ENCODE measurements around the genes ACTRT3 and SKIL.

DNA sequence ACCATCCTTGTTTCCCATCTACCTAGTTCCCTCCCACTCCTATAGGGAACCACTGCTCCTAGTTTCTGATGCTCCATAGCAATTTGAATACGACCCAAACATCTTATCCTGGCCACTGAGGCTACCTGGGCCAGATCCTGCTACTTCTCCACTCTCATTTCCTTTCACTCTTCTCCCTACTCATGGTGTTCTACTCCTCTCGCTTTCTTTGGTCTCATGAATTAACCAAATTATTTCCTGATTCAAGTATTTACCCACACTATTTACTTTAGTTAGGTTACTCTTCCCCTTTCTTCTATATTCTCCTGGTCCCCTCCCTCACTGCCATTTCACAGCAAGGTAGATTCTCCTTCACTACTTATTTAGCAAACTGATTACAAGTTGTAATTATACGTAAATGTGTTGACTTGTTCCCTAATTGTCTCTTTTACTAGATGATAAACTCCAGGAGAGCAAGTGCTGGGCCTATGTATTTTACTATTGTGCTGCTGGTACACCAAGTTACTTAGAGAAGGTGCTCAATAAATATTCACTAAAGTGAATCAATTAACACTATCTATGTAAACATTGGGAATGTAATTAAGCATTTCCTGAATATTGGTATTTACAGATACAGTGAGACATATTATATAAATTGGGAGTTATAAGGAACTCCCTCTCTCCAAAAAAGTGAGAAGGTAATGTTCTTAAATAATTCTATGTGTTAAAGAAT lies 355.6 kb downstream of the MECOM start:
- RAMPAGE, long total RNA: no peak
- RRBS: no CpG with 5 or more reads among the region's 3 CpGs
PRO-cap:
- standard: no peak
- CoPRO, capped RNA only, 2 experiments: no peak in any of the 2 experiments
- CoPRO, capped and uncapped RNA, 2 experiments: no peak in any of the 2 experiments
- CoPRO, uncapped RNA only, 2 experiments: no peak in any of the 2 experiments
CAGE:
- cytosol, long polyA plus RNA: no peak
- long polyA plus RNA: no peak
- nucleolus, long total RNA: no peak
- nucleus, long polyA plus RNA: no peak

DNA sequence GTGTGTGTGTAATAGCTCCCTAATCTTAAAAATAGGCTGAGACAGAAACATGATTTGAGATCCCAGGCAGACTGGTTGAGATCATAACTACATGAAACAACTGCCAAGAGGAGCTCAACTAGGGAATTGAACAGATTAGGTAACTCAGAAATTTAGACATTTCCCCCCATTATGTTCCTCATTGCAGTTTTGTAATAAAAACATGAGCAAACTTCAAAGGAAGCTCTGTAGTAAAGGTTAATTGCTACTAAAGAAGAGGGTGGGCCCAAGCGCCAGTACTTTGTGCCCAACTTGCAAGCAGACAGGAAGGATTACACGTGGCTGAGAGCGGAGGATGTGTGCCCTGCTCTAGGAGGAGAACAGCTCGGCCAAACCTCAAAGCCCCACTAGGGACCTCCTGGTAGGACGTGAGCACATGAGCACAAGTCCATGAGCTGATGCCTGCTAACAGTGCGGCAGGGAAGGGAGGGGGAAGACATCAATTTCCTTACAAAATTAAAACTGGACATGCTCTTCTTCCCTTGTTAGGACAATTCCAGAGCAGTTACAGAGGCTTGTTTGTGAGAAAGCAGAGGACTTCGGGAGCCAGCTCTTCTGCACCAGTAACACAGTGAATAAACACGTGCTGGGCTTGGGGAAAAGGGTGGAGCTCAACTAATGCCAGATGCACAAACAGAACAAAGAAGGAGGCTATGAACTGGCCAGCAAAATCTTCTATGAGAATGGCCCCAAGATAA lies 275.6 kb downstream of the MECOM start:
- RAMPAGE, long total RNA: no peak
- RRBS: no CpG with 5 or more reads among the region's 8 CpGs
PRO-cap:
- standard: no peak
- CoPRO, capped RNA only, 2 experiments: no peak in any of the 2 experiments
- CoPRO, capped and uncapped RNA, 2 experiments: no peak in any of the 2 experiments
- CoPRO, uncapped RNA only, 2 experiments: no peak in any of the 2 experiments
CAGE:
- cytosol, long polyA plus RNA: no peak
- long polyA plus RNA: no peak
- nucleolus, long total RNA: no peak
- nucleus, long polyA plus RNA: no peak

- RAMPAGE, long total RNA: no peak
- RRBS: no CpG with 5 or more reads among the region's 2 CpGs
PRO-cap:
- standard: no peak
- CoPRO, capped RNA only, 2 experiments: no peak in any of the 2 experiments
- CoPRO, capped and uncapped RNA, 2 experiments: no peak in any of the 2 experiments
- CoPRO, uncapped RNA only, 2 experiments: no peak in any of the 2 experiments
CAGE:
- cytosol, long polyA plus RNA: no peak
- long polyA plus RNA: no peak
- nucleolus, long total RNA: no peak
- nucleus, long polyA plus RNA: no peak
Measured at GRCh38 chr3:169390299-169390896, 273.1 kb downstream of the MECOM start.

DNA sequence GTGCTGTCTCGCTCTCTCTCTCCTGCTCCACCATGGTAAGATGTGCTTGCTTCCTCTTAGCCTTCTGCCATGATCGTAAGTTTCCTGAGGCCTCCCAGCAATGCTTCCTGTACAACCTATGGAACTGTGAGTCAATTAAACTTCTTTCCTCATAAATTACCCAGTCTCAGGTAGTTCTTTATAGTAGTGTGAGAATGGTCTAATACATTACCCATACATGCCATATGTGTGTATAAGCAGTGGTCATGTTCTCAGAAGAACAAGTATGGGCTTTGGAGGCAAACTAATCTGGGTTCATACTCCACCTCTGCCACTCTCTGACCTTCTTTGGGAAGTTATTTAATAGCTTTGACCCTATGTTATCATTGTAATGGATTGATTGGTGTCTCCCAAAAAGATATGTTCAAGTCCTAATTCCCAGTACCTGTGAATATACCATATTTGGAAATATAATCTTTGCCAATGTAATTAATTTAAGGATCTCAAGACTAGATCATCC lies 116.2 kb downstream of the MECOM start:
- RAMPAGE, long total RNA: no peak
- RRBS: no CpG with 5 or more reads among the region's 2 CpGs
PRO-cap:
- standard: no peak
- CoPRO, capped RNA only, 2 experiments: no peak in any of the 2 experiments
- CoPRO, capped and uncapped RNA, 2 experiments: no peak in any of the 2 experiments
- CoPRO, uncapped RNA only, 2 experiments: no peak in any of the 2 experiments
CAGE:
- cytosol, long polyA plus RNA: no peak
- long polyA plus RNA: no peak
- nucleolus, long total RNA: no peak
- nucleus, long polyA plus RNA: no peak

DNA sequence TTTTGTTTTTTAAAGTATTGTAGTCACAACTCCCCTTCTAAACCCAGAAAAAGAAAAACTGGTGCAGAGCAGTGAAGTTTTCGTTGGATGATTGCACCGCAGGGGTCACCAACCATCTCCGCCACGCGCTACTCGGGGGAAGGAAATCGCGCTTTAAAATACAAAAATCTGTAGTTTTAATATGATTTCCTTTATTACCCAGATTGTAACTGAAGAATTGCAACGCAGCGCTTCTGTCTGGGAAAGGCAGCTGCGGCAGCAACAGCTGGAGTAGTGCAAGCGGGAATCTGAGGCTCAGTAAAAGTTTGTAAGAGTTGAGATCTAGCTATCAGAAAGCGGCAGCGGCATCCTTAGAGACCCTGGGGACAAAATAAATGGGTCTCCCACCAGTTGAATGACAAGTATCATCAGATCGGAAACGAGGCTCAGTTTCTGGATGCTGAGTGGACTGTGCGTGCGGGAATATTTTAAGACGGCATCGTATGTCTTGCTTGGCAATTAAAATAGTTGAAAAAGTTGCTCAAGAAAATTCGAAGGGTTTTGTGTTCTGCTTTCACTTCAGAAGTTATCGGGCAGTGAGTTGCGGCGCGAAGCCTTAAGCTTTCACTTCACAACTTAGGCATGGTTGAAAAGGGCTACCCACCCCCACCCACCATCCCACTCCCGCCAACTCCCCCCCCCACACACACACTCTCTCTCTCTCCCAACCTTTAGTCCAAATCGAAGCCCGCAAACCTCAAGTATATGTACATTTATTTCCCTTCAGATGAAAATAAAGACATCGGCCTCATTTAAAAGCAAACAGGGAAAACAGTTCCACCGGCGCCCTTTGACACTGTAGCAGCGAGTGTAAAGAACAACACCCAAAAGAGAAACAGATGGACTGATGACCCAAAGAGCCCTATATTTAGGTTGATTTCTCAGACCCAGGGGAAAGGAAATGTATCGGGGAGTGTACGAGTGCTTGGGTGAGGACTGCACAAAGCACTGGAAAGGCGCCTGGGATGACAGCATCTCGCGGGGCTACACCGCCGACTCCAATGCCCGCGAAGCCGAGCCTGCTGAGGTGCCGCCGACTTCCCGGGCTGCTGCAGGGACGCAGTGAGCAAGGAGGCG lies 2.5 kb downstream of the MECOM start:
- RAMPAGE, long total RNA: no peak
- RRBS: no CpG with 5 or more reads among the region's 47 CpGs
PRO-cap:
- standard: no peak
- CoPRO, capped RNA only, 2 experiments: no peak in any of the 2 experiments
- CoPRO, capped and uncapped RNA, 2 experiments: no peak in any of the 2 experiments
- CoPRO, uncapped RNA only, 2 experiments: no peak in any of the 2 experiments
CAGE:
- cytosol, long polyA plus RNA: no peak
- long polyA plus RNA: no peak
- nucleolus, long total RNA: no peak
- nucleus, long polyA plus RNA: no peak

- RAMPAGE, long total RNA: no peak
- RRBS: 97% methylated on average over 18 of the region's 56 CpGs
PRO-cap:
- standard: no peak
- CoPRO, capped RNA only, 2 experiments: no peak in any of the 2 experiments
- CoPRO, capped and uncapped RNA, 2 experiments: no peak in any of the 2 experiments
- CoPRO, uncapped RNA only, 2 experiments: no peak in any of the 2 experiments
CAGE:
- cytosol, long polyA plus RNA: no peak
- long polyA plus RNA: no peak
- nucleolus, long total RNA: no peak
- nucleus, long polyA plus RNA: no peak
Measured at GRCh38 chr3:169769081-169770314, at the start of gene ACTRT3. Gene ACTRT3, minus strand, starts transcription at chr3:169769561.

GRCh38 chr3:169945203-169945643 lies 21.4 kb upstream of the SEC62 start:
- RAMPAGE, long total RNA: no peak
- RRBS: no CpG with 5 or more reads among the region's 7 CpGs
PRO-cap:
- standard: no peak
- CoPRO, capped RNA only, 2 experiments: no peak in any of the 2 experiments
- CoPRO, capped and uncapped RNA, 2 experiments: no peak in any of the 2 experiments
- CoPRO, uncapped RNA only, 2 experiments: no peak in any of the 2 experiments
CAGE:
- cytosol, long polyA plus RNA: no peak
- long polyA plus RNA: no peak
- nucleolus, long total RNA: no peak
- nucleus, long polyA plus RNA: no peak

DNA sequence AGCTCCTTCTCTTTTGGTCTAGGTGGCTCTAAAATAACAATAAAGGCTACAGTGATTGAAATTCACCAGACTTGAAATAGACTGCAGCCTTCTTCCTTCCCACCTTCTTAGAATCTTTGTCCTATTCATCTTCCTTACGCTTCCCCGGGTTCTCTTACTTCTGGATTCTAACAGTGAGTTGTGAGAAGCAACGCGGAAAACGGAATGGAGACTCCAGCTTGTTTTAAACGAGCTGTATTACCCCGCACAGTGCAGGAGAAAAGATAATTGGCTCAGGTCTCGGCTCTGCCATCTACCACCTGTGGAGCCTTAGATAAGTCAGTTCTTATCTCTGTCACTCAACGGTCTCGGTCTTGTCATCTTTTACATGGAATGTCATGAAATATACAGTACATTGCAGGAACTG lies 616 bp upstream of the SEC62 start:
- RAMPAGE, long total RNA: no peak
- RRBS: no CpG with 5 or more reads among the region's 10 CpGs
PRO-cap:
- standard: no peak
- CoPRO, capped RNA only, 2 experiments: no peak in any of the 2 experiments
- CoPRO, capped and uncapped RNA, 2 experiments: no peak in any of the 2 experiments
- CoPRO, uncapped RNA only, 2 experiments: no peak in any of the 2 experiments
CAGE:
- cytosol, long polyA plus RNA: no peak
- long polyA plus RNA: no peak
- nucleolus, long total RNA: no peak
- nucleus, long polyA plus RNA: no peak

GRCh38 chr3:170051324-170051633 lies 13.5 kb downstream of the GPR160 start:
- RAMPAGE, long total RNA: no peak
- RRBS: no CpG with 5 or more reads among the region's 5 CpGs
PRO-cap:
- standard: no peak
- CoPRO, capped RNA only, 2 experiments: no peak in any of the 2 experiments
- CoPRO, capped and uncapped RNA, 2 experiments: no peak in any of the 2 experiments
- CoPRO, uncapped RNA only, 2 experiments: no peak in any of the 2 experiments
CAGE:
- cytosol, long polyA plus RNA: no peak
- long polyA plus RNA: no peak
- nucleolus, long total RNA: no peak
- nucleus, long polyA plus RNA: no peak

DNA sequence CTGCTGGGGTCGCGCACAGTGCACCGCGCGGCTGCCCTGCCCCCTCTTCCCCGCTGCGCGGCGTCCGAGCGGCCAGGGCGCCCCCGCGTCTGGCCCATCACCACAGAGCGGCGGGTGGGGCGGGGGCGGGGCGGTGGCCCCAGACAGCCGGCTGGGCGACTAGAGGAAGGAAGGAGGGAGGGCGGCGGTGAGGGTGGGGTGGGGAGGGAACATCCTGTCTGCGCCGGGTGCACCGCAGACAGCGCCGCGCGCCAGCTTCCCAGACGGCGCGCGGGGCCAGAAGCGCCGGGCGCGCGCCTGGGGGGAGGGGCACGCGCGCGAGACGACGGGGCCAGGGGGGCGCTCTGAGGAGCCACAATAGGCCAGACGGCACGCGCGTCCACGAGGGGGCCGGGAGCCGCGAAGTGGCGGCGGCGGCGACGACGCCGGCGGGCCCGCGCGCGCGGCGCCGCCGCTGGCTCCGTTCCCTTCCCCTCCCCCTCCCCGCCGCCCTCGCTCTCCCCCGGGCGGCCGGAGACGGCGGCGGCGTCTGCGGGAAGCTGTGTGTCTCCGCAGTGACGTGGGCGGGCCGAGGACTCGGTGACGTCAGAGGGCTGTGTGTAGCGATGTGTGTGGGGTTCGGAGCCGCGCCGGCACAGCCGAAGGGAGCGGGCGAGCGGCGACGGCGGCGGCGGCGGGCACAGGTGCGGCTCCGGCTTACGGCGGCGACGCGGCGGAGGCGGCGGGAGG lies at the start of gene SKIL:
TSS of gene SKIL (plus strand) at position 635 of the 729 bp plus-strand sequence.
- RAMPAGE, long total RNA: start-site peak on the plus strand centred at position 612 of the sequence, 79 bp wide, 97 and 100 reads in 2 replicates
- RRBS: 2% methylated on average over 46 of the region's 113 CpGs
PRO-cap:
- standard: bidirectional peak, plus-strand start at position 262 of the sequence, minus-strand start at position 91 of the sequence; bidirectional peak, plus-strand start at position 635 of the sequence, minus-strand start at position 482 of the sequence
- CoPRO, capped RNA only, 2 experiments: peak in 2 of 2 experiments; most common plus-strand start position 635 of the sequence (in 2); most common minus-strand start position 541 of the sequence (in 2)
- CoPRO, capped and uncapped RNA, 2 experiments: peak in 2 of 2 experiments; most common plus-strand start position 262 of the sequence (in 1); most common minus-strand start position 465 of the sequence (in 1)
- CoPRO, uncapped RNA only, 2 experiments: peak in 2 of 2 experiments; most common plus-strand start position 588 of the sequence (in 2); most common minus-strand start position 346 of the sequence (in 1)
CAGE:
- cytosol, long polyA plus RNA: no peak
- long polyA plus RNA: start-site peak on the plus strand centred at position 578 of the sequence, 146 bp wide, 86 and 52 reads in 2 replicates
- nucleolus, long total RNA: no peak
- nucleus, long polyA plus RNA: no peak

- RAMPAGE, long total RNA: no peak
- RRBS: no CpG with 5 or more reads among the region's 11 CpGs
PRO-cap:
- standard: no peak
- CoPRO, capped RNA only, 2 experiments: no peak in any of the 2 experiments
- CoPRO, capped and uncapped RNA, 2 experiments: no peak in any of the 2 experiments
- CoPRO, uncapped RNA only, 2 experiments: no peak in any of the 2 experiments
CAGE:
- cytosol, long polyA plus RNA: no peak
- long polyA plus RNA: no peak
- nucleolus, long total RNA: no peak
- nucleus, long polyA plus RNA: no peak
Measured at GRCh38 chr3:170362149-170362647, 4.7 kb downstream of the SKIL start.

DNA sequence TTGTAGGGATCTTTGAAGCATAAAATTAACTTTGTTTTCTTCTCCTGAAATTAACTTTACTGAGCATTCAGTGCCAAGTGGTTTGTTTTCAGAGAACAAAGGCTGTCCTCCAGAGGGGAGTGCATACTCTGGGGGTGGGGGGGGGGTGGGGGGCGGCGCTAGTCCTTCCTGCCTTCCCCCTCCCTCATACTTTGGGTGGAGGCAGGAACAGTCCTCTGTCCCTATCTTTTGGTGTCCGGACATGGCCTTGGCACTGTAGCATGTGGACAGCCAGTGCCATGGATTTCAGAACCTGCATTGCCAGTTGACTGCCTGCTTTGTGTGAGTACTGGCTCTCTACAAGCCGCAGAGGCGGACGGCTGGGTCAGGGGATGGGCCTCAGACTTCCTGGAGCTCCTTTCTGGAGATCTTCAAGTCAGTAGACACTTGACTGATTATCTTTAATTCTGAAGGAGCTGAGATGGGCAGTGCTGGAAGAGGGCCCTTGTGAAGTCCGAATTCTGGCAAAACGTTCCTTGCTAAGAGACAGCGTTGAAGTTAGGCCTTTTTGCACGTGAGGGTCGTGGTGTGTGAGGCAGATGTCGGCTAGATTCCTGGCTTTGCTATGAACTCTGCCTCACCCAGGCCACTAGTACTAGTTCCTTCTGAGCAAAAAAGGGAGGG lies 2.5 kb downstream of the CLDN11 start:
- RAMPAGE, long total RNA: no peak
- RRBS: no CpG with 5 or more reads among the region's 12 CpGs
PRO-cap:
- standard: no peak
- CoPRO, capped RNA only, 2 experiments: no peak in any of the 2 experiments
- CoPRO, capped and uncapped RNA, 2 experiments: no peak in any of the 2 experiments
- CoPRO, uncapped RNA only, 2 experiments: no peak in any of the 2 experiments
CAGE:
- cytosol, long polyA plus RNA: no peak
- long polyA plus RNA: no peak
- nucleolus, long total RNA: no peak
- nucleus, long polyA plus RNA: no peak

DNA sequence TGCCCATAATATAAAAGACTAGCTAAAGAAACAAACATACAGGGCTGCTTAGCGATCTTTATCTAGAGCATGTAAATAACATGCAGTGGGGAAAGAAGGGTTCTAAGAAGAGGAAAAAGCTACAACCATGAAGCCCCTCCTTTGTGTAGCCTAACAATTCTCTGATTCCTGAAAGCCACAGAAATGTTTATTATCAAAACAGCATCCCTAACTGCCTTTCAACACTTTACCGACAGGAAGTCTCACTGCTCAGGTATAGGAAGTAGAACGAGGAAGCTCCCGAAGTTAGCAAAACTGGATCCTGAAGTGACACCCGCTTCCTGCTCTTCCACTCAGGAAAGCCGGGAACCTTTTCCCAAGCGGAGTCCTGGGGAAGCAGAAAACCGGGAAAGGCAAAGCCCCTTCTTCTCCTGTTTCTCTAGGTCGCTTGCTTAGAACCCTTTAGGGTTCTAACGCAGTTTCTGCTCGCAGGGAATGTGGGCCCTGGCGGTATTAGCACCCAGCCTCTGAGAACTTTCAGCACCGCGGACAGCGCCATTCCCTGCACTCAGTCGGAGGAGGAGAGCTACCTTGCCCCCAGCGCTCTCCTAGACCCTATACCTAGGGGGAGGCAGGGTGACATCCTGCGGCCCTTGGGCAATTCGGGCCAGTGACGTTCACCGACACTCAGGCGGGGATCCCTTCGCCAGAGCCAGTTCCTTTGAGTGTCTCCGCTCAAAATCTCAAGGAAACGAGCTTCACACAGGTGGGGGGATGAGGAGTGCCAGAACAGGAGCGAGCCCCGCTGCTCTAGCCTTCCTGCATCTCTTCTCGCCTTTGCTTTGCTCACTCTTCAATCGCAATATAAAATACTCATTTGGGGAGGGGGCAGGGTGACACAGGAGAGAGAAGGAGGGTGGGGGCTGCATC lies 1.4 kb downstream of the SLC7A14 start:
- RAMPAGE, long total RNA: no peak
- RRBS: no CpG with 5 or more reads among the region's 29 CpGs
PRO-cap:
- standard: no peak
- CoPRO, capped RNA only, 2 experiments: no peak in any of the 2 experiments
- CoPRO, capped and uncapped RNA, 2 experiments: no peak in any of the 2 experiments
- CoPRO, uncapped RNA only, 2 experiments: no peak in any of the 2 experiments
CAGE:
- cytosol, long polyA plus RNA: no peak
- long polyA plus RNA: no peak
- nucleolus, long total RNA: no peak
- nucleus, long polyA plus RNA: no peak

GRCh38 chr3:171261360-171261945 lies 198.8 kb downstream of the TNIK start:
- RAMPAGE, long total RNA: no peak
- RRBS: no CpG with 5 or more reads among the region's 4 CpGs
PRO-cap:
- standard: no peak
- CoPRO, capped RNA only, 2 experiments: no peak in any of the 2 experiments
- CoPRO, capped and uncapped RNA, 2 experiments: no peak in any of the 2 experiments
- CoPRO, uncapped RNA only, 2 experiments: no peak in any of the 2 experiments
CAGE:
- cytosol, long polyA plus RNA: no peak
- long polyA plus RNA: no peak
- nucleolus, long total RNA: no peak
- nucleus, long polyA plus RNA: no peak

GRCh38 chr3:171295979-171296381 lies 164.2 kb downstream of the TNIK start:
- RAMPAGE, long total RNA: no peak
- RRBS: no CpG with 5 or more reads among the region's 1 CpG
PRO-cap:
- standard: no peak
- CoPRO, capped RNA only, 2 experiments: no peak in any of the 2 experiments
- CoPRO, capped and uncapped RNA, 2 experiments: no peak in any of the 2 experiments
- CoPRO, uncapped RNA only, 2 experiments: peak in 1 of 2 experiments; most common minus-strand start chr3:171296124 (in 1)
CAGE:
- cytosol, long polyA plus RNA: no peak
- long polyA plus RNA: no peak
- nucleolus, long total RNA: no peak
- nucleus, long polyA plus RNA: no peak

GRCh38 chr3:171429475-171430293 lies 30.5 kb downstream of the TNIK start:
- RAMPAGE, long total RNA: no peak
- RRBS: no CpG with 5 or more reads among the region's 7 CpGs
PRO-cap:
- standard: no peak
- CoPRO, capped RNA only, 2 experiments: no peak in any of the 2 experiments
- CoPRO, capped and uncapped RNA, 2 experiments: no peak in any of the 2 experiments
- CoPRO, uncapped RNA only, 2 experiments: peak in 1 of 2 experiments; most common minus-strand start chr3:171430032 (in 1)
CAGE:
- cytosol, long polyA plus RNA: no peak
- long polyA plus RNA: no peak
- nucleolus, long total RNA: no peak
- nucleus, long polyA plus RNA: no peak

DNA sequence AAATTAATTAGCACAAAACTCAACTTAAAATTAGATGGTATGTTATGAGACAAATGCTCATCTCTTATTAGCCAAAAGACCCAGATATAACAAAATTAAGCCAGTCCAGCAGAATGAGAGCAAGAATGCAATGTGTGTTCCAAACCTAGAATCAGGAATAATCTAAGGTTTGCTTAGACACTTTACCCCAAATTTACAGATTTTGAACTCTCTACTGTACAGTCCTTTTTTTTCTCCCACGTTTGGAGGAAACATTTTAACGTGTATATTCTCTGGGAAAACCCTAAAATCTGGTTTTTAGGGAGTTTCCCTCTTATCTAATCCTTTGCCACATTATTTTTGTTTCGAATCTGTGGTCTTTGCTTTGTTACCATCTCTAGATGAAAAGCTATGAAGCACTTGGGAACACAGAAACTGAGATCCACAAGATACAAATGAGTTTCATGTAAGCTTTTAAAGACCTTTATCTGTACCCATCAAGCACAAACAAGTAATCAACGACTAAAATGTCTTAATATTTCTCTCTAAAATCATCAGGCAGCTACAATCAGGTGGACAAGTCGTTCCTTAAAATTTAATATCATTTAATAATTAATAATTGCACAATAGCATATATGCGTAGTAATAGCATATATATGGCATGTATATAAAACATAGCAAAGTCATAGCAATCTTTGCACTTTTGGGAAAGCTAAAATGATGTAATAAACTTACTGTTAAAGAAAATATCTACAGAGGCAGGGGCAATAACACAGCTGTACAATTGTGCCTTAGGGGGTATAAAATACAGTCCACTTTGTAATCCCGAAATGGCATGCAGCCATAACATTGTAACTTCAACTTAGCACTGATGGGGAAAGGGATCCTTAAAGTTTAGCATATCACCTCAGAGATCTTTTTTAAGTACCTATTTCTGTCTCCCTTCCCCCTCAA lies 41.2 kb downstream of the PLD1 start:
- RAMPAGE, long total RNA: no peak
- RRBS: no CpG with 5 or more reads among the region's 7 CpGs
PRO-cap:
- standard: no peak
- CoPRO, capped RNA only, 2 experiments: no peak in any of the 2 experiments
- CoPRO, capped and uncapped RNA, 2 experiments: no peak in any of the 2 experiments
- CoPRO, uncapped RNA only, 2 experiments: no peak in any of the 2 experiments
CAGE:
- cytosol, long polyA plus RNA: no peak
- long polyA plus RNA: no peak
- nucleolus, long total RNA: no peak
- nucleus, long polyA plus RNA: no peak

Data from K562 (cell line).